Vermiform appendix (tissue), 1 donor: Measurements from ENCODE around the genes TMEM53 and KIF2C.

GRCh38 chr1:44673979-44675022, at the start of gene TMEM53:
Gene TMEM53 (minus strand): TSS chr1:44674481.
- PRO-cap, result bidirectional peak, plus-strand start at chr1:44674295, minus-strand start at chr1:44674080; bidirectional peak, plus-strand start at chr1:44674744, minus-strand start at chr1:44674433

DNA sequence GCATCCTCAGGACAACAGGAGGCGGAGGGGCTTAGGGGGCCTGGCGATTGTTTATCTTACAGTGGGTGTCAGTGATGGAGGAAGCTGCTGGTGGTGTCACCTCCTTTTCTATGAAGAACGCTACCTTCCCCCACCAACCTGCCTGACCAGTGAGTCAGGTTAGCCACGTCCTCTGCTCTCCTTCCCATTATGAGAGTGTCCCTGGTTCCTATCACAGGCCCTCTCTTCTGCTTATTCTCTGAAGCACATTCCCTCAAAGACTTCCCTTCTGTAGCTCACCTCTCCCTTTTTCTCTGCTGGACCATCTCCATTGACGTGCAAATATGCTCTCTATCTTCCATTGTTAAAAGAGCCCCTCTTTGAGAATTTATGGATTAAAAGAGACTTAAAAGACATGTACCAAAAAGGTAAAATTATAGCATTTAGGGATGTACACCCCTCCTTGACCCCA, 31.0 kb upstream of the KIF2C start:
- PRO-cap, result no peak

DNA sequence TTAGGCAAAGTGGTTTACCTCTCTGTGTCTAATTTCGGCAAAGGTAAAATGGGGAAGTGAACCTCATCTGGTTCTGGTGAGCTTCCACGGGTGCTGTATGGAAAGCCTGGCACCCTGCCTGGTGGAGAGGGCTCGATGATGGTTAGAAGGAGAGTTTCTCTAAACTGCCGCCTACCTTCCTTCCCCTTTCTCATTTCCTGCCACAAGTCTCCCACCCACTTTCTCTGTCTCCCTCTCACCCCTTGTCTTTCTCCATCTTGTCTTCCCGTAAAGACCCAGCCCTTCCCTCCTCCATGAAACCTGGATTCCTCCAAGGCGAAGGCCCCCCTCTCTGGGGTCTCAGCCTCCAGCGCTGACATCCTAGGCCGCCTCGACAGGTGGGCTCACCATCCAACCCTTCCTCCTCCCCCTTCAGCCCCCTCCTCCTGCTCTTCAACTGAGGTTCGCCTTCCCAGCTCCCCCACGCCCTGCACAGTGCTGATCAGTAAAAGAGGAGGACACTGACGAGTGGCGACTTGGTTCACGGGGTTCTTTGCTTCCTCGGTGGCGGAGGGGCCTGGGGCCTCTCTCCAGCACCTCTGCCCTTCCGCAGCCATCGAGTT, 16.0 kb upstream of the KIF2C start:
- PRO-cap, result unidirectional peak, plus-strand start at position 218 of the sequence

- PRO-cap, result bidirectional peak, plus-strand start at chr1:44739862, minus-strand start at chr1:44739667
Observed at GRCh38 chr1:44739327-44740612, at the start of gene KIF2C. Gene KIF2C (plus strand): TSS chr1:44739837.

- PRO-cap, result no peak
Observed at GRCh38 chr1:44776455-44777059, 1.2 kb downstream of the RPS8 start.

- PRO-cap, result no peak
Observed at GRCh38 chr1:44778832-44779839, 3.8 kb downstream of the RPS8 start.

- PRO-cap, result no peak
Observed at GRCh38 chr1:44801929-44803003, 2.1 kb downstream of the PLK3 start.

GRCh38 chr1:44805590-44806328, 1.4 kb downstream of the DYNLT4 start:
- PRO-cap, result no peak

DNA sequence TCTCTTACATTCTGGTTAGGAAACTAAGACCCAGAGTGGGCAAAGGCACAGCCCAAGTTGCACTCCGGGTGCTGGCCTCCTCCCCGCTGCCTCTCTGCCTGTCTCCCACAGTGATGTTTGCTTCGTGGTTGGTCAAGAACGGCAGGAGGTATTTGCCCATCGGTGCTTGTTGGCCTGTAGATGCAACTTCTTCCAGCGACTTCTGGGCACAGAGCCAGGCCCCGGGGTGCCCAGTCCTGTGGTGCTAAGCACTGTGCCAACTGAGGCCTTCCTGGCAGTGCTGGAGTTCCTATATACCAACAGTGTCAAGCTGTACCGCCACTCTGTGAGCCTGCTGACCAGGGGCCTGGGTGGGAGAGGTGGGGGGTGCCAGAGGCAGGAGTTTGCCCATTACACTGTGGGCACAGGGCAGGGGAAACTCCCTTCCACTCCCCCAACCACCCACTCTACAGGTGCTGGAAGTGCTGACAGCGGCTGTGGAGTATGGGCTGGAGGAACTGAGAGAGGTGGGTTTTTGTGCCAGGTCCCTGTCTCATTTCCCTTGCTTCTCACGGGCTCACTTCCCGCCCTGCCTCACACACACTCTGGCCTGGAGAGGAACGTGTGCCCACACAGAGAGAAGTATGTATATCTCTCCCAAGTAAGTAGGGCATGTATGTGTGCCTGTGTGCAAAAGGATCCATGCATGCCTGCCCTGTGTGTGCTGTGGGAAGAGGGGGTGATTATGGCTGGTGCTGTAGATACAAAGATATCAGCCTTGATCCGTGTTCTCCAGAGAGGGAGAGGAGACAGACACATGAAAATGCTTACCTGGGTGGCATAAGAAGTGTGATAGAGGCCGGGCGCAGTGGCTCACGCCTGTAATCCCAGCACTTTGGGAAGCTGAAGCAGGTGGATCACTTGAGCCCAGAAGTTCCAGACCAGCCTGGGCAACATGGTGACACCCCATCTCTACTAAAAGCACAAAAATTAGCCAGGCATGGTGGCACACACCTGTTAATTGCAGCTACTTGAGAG, 2.1 kb downstream of the BTBD19 start:
- PRO-cap, result no peak

- PRO-cap, result no peak
Observed at GRCh38 chr1:45521130-45521302, 668 bp downstream of the PRDX1 start.

DNA sequence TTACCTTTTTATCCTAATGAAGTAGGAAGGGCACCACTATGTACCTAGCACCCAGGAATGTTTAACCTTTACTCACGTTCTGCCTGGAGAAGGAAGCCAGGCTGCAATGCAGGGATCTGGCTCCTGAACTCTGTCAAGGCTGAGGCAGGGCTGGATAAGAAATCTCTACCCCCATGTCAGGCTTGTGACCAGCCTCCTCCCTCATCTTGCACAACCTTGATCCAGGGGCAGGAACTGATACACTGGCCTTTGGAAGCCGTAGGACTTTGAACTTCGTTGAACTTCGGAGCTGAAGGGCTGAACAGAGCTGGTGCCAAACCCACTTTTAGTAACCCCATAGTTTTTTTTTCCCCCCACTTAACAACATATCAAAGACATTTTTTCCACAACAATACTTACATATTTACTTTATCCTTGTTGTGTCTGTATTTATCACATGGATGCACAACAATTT, 8.0 kb upstream of the AKR1A1 start:
- PRO-cap, result unidirectional peak, minus-strand start at position 132 of the sequence

DNA sequence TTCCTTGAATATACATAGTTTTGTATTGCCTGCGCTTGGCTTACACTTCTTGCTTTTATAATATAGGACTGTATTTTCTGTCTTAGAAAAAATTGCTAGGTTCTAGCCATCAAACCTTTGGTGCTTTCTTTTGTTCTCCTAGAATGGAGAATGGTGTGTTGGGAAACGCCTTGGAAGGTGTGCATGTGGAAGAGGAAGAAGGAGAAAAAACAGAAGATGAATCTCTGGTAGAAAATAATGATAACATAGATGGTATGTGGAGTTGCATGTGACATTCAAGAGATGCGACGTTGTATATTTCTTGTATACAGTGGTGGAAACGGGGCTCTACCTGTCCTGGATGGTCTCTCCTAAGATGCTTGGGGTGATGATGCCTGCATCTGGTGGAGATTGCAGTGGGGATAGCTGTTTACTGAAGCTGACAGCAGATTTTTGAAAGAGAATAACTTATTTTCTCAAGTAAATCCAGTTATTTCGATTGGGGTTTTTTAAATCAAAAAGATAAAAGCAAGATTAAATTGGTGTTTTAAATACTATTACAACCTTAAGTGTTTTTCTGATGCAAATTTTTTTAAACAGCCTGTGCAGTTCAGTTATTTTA, 17.4 kb downstream of the CCDC17 start:
- PRO-cap, result no peak

- PRO-cap, result no peak
Observed at GRCh38 chr1:45606941-45607922, 16.6 kb downstream of the CCDC17 start.

DNA sequence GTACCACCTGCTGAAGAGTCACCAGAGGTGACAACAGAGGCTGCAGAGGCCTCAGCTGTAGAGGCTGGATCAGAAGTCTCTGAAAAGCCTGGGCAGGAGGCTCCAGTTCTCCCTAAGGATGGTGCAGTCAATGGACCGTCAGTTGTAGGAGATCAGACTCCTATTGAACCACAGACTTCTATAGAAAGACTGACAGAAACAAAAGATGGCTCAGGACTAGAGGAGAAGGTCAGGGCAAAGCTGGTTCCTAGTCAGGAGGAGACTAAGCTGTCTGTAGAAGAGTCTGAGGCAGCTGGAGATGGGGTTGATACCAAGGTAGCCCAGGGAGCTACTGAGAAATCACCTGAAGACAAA, 16.0 kb downstream of the CCDC17 start:
- PRO-cap, result no peak

GRCh38 chr1:45609052-45610337, 14.4 kb downstream of the CCDC17 start:
- PRO-cap, result no peak

GRCh38 chr1:45685865-45686415, 393 bp downstream of the GPBP1L1 start:
- PRO-cap, result bidirectional peak, plus-strand start at chr1:45686131, minus-strand start at chr1:45686153

DNA sequence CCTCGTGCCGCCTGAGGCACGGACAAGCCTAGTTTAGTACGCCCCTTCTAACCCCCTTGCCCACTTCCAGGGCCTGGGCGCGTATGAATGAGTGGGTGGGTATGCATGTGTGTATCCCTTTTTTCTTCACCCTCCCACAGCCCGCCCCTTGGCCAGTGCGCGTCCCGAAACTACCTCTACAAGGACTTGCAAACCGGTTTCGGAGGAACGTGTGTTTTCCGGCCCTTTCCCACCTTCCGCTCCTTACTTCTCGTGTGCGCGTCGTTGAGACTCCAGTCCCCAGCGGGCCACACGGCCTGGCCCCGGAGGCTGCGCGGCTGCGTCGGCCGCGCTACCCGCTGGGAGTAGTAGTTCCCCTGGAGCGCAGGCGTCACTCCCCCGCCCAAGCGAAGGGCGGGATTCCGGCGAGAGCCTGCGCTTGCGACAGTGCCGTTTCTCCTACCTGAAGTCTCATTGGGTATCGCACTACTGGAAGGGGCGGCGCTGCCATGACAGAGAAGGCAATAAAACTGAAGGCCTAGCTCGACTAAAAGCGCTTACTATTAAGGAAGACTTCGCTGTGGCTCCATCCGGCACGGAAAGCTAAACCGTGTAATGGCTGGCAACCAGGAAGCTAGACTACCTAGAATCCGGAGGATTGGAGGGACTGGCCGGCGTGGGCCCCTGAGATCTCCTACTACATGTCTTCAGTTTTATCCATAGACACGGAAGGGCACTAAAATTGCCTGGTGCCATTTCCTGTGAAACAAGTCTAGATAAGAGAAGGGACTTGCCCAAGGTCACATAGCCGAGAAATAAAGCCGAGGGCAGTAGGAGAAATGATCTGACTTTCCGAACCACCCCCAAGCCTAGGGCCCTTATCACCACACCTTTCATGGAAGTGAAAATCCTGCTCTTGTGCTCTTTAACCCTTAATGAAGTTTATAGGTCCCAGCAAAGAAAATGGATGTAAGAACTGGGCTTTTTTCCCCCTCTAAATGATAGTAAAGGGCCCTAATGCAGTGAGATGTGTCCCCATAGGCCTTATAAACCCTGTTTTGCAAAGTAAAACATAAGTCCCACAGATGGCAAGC, 822 bp upstream of the GPBP1L1 start:
- PRO-cap, result bidirectional peak, plus-strand start at position 545 of the sequence, minus-strand start at position 291 of the sequence

- PRO-cap, result no peak
Observed at GRCh38 chr1:45696751-45697420, 8.9 kb downstream of the TMEM69 start.

DNA sequence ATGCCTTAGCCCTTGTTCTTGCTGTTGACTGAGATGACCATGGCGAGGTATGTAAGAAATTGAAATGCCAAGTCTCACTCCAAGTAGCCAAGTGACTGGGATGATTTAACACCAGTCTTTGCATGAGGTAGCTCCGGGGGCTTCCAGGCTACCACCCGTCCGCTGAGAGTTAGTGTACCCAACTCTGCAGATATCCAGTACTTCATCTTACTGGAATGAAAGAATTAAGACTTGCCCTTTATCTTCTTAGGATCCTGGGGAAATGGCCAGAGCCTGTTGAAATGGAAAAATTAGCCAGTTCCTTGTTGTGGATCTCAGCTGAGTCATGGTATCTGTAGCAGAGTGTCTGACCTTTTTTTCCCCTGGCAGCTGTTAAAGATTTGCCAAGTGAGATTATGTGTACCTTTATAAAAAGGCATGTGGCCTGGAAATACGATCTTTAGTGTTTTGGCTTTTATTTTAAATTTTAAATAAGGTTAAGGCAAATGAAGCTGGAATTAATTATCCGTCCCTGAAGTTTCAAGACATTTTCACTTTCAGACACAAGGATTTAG, 151.1 kb downstream of the MAST2 start:
- PRO-cap, result no peak

DNA sequence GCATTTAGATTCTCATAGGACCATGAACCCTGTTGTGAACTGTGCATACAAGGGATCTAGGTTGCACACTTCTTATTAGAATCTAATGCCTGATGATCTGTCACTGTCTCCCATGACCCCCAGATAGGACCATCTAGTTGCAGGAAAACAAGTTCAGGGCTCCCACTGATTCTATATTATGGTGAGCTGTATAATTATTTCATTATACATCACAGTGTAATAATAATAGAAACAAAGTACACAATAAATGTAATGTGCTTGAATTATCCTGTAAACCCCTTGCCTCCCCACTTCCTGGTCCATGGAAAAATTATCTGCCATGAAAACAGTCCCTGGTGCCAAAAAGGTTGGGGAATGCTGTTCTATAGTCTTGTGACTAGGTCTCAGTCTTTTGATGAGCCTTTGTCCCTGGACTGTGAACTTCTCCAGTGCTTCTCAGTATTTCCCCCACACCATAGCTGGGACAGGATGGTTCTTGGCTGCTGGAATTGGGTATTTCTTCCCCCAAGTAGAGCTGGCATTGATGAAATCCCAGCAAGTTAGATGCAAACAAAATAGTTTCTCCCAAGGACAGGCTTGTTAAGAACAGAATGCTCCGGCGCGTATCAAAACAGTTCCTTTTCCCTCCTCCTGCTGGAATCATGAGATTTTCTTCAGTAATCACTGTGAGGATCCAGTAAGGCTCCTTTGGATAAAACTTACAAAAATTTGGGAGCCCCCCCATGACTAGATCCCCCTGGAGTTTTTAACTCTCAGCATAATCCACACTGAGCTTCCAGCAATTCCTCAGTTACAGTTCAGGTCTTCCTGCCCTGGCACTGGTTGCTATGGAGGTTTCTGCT, 162.7 kb downstream of the PIK3R3 start:
- PRO-cap, result no peak